Airway epithelial cell (primary cell): ENCODE measurements around a stretch of chr20.

DNA sequence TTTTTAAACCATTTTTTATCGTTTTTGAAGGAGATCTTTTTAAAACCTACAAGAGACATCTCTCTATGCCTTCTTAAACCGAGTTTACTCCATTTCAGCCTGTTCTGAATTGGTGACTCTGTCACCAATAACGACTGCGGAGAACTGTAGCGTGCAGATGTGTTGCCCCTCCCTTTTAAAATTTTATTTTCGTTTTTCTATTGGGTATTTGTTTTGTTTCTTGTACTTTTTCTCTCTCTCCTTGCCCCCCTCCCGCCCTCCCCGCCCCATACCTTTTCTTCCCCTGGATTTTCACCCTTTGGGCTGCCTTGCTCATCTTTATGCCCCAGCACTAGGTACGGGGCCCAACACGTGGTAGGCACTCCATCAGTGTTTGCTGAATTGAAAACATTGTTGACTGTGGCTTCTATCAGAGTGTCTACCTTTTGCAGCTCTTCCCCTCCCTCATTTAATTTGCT lies 1.5 kb downstream of the ZCCHC3 start:
- RAMPAGE, long total RNA: no peak

- RAMPAGE, long total RNA: no peak
These were observed 12.3 kb downstream of the ZCCHC3 start for GRCh38 chr20:309512-310221.

DNA sequence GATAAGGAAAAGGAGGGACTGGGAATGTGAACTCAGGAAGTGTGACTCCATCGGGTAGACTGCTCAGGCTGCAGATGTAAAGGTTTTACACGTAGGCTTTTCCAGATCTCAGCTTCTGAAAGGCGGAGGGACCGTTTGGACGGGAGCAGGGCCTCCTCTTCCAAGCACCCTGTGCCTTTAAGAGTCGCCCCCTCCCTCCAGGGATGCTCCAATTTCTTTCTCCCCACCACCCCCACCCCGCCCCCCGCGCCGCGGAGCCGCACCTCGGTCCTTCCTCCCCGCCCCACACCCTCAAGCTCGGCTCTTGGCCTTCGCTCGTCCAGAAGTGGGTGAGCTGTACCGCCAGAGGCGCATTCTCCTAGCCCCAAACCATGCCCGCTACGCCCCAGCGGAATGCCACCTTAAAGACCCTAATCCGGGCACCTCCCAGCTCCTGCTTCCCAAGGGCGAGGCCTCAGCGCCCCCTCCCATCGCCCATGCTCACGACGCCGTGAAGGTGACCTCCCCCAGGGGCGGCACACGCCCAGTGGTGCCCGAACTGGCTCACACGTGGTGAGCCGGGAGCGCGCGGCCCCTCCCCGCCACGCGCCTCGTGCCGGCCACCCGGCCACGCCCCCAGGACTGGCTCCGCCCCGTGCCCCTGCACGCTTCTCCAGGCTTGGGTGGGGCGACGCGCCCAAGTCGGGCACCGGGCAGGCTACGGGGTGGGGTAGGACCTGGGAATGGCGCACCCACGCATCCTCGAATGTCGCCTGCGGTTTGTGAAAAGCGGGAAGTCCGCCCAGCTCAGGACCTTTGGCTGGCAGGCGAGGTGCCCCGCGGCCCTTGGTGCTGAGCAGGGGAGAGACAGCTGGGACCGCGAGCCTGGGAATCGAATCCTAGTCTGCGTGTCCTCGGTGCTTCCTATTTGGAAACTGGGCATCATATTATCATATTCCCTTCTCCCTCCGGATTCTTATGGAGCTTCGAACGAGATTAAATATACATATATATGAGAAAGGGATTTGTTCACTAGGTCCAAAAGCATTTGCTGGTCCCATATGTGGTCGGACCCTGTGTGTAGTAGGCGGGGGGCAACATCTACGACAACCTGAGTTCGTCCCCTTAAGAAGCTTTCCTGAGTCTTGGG lies 1.0 kb upstream of the SOX12 start:
- RAMPAGE, long total RNA: no peak

GRCh38 chr20:327219-327730 lies 1.9 kb downstream of the SOX12 start:
- RAMPAGE, long total RNA: no peak

DNA sequence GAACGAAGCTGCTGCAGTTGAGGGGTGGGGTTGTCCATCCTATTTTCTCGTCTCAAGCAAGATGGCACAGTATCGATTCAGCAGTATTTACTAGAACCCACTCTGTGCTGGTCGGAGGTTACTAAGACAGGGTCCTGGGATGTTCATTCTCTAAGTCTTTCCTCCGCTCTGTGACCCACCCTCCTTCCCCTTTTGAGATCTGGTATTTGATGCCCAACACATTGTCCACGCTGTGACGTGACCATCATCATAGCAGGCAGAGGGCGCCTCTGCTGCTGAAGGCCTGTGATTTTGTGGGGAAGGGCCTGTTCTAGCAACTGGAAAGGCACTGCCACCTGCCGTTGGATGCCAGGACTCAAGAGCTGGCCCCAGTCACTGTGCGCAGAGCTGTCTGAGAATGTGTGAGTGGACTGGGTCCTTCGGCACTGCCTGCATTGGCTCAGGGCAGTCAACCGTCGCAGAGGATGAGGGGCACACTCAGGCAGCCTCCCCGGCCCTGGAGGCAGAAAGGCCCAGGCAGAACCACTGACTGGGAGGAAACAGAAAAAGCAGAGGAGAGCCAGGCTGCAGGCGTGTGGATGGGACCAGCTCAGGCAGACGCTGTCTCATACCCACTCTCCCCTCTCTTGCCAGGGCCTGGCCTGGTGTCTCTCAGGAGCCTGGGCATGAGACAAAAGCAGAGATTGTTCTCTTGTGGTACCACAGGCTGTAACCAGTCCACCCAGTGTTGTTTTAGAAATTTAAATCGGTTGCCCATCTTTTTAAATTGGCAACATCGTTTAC lies 23.4 kb downstream of the RBCK1 start:
- RAMPAGE, long total RNA: no peak

GRCh38 chr20:483004-483352 lies 20.6 kb upstream of the TBC1D20 start:
- RAMPAGE, long total RNA: no peak

DNA sequence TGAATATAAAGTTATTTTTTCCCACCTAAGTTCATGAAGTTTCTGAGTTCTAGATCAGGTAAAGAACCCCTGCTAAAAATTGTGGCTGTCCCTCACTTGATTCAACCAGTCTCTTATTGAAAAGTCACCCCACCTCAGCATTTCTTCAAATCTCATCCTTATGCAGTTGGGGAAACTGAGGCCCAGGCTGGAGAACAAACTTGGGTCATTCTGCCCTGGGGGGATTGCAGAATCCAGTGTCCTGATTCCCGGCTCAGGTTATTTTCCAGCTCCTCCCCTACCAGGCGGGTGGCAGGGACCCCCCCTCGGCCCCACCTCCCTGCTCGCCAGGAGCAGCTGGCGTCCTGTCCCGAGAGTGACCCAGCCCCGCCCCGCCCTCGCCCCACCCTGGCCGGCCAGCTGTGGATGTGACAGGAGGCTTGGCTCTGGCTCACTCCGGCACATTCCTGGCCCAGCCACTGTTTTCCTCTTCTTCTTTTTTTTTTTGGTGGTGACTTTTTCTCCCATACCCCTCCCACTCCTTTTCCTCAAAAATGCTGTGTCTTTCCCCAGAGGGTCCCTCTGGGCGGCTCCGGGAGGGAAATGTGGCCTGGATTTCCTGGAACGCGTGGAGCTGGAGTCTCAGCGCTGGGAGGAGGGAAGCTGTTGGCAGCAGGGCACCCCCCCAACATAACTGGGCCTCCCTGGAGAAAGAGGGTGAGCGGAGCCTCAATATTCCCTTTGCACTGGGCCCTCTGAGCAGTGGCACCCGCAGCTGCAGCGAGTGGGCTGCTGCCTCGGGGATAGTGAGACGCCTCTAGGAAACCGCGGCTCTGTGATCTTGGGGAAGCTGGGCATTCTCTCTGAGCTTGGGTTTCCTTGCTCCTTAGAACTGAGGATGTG lies 28.2 kb upstream of the CSNK2A1 start:
- RAMPAGE, long total RNA: no peak

DNA sequence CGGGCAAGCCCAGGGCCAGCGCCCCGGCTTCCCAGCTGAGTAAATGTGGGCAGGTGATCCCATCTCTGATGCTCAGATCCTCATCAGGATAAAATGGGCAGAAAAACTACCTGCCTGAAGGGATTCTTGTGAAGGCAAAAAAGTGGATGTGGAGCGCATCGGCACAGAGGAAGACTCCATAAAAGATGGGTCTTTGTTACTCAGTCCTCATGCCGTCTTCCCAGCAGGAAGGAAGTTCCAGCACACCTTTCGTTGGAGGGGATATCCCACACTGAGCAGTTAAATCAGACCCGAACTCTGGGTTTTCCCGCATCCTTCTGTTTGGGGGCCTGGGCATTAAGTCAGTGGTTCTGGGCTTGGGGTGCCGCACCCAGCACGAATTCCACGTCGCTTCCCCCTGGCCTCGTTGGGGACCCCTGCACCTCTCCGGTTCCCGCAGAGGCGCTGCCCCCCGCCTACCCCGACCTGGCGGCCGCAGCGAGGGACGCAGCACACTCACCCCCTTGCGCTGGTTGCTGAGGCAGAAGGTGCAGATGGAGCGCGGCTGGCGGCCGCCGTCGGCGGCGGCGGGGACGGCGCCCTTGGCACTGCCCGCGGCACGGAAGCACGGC lies 790 bp downstream of the TCF15 start:
- RAMPAGE, long total RNA: no peak

DNA sequence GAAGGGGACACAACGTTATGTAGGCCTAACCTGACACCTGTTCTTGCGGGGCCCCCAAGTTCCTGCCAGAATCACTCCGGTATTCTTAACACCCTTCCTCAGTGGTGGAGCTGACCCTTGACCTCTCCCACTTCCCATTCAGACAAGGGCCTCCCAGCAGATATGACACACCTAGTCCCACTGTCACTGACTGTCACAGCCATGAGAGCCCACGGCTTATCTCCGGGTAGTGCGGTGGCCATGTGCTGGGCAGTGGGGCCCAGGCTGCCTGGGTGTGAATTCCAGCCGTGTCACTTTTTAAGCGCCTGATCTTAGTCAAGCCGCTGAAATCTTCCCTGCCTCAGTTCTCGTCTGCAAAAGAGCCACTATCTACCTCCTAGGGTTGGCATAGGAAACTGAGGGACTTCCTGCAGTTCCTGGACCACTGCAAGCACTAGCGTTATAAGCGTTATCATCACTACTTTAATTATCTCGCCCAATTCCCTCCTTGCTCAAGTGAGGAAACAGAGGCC lies 642 bp downstream of the SRXN1 start:
- RAMPAGE, long total RNA: no peak

DNA sequence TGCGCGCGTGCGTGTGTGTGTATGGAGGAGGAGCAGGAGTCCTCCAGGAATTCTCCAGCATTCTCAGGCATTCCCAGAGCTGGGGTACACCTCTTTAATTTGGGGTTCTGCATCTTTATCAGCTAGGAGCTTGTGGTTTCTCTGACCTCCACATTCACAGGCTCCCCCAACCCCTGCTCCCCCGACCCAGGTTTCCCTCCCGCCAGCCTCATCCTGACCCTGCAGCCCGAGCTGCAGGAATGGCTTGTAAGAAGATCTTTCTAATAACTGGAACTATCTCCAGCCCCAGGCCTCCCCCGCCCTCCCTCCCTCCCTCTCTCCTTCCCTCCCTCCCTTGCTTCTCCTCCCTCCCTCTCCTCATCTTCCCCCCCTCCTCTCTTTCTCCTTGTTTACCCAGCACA lies 3.2 kb downstream of the SCRT2 start:
- RAMPAGE, long total RNA: no peak

DNA sequence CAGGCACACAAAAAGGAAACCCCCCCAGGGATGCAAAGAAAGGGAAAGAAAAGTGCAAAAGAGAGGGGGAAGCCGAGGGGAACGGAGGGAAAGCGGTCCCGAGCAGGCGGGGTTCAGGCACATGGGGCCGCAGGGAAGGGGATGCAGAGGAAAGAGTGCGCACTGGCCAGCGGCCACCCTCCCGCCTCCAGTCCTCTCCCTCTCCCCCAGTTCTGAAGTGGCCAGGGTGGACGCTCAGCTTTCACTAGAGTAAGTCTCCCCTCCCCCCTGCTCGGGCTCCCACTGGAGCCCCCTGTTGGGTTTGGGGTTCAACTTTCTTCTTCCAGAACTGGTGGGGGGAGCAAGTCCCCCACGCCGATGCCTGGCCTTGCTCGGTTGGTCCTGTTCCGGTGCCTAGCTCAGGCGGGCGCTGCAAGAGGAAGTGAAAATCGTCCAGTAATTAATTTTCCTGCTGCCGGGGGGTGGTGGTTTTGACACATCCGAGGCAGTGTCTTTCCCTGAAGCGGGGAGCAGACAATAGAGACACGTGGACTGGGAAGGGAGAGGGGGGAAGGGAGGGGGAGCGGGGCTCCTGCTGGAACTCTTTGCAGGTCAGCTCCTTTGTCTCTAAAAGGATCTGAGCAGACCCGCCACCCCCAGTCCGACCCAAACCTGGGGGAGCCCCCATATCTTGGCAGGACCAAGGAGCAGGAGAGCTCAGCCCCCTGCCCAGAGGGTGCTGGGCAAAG lies 798 bp upstream of the SCRT2 start:
- RAMPAGE, long total RNA: no peak

- RAMPAGE, long total RNA: no peak
These were observed 23.2 kb downstream of the FKBP1A start for GRCh38 chr20:1369657-1370148.

GRCh38 chr20:1385666-1386515 lies 7.0 kb downstream of the FKBP1A start:
- RAMPAGE, long total RNA: no peak

GRCh38 chr20:1388376-1389499 lies 4.1 kb downstream of the FKBP1A start:
- RAMPAGE, long total RNA: no peak

DNA sequence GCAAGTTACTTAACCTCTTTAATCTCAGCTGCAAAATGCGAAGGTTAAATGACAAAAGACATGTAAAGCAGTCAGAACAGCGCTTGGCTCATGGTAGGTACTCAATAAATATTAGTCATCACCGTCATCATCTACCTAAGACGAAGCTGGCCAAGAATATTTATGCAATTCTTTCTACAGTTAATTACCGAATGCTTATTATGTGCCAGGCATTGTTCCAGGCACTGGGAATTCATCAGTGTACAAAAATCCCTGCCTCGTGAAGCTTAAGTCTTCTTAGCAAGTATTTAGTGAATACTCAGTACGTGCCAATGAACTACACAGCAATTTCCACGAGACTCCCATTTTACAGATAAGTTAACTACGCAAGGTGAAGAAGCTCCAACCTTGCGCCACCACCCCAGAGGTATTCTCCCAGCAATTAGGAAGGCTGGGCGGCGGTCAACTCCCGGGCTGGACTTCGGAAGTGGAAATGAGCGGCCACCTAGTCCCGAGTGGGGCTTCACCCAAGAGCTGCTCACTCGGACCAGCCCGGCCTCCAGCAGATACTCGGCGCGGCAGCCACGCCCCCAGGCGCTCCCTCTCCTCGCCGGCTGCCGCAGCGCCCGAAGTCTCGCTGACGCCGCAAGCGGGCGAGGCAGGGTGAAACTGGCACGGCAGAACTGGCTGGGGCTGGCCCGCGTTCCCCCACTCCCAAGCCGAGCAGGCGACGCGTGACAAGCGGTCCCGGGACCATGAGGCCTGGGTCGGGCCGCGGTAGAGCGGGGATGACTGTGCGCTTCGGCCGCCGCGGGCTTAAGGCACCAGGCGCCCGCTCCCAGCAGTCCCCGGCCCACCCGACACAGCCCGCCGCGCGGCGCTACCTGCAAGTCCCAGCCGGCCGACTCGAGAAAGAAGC lies 543 bp downstream of the NSFL1C start:
- RAMPAGE, long total RNA: no peak

DNA sequence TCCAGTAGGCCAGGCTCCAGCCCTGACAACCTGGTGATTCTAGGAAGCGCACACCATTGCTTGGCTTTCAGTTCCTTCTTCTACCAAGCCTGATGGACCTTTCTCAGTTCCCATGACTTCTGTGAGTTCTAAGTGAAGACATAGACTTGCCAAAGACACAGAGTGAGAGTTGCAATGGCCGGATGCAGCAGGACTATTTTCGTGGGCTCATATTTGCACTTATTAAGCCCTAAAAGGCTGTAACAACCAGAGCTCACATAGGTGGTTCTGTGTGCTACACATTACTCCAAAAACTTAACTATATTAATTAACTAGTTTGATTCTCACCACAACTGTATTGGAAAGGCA lies 21.6 kb downstream of the SIRPD start:
- RAMPAGE, long total RNA: no peak

DNA sequence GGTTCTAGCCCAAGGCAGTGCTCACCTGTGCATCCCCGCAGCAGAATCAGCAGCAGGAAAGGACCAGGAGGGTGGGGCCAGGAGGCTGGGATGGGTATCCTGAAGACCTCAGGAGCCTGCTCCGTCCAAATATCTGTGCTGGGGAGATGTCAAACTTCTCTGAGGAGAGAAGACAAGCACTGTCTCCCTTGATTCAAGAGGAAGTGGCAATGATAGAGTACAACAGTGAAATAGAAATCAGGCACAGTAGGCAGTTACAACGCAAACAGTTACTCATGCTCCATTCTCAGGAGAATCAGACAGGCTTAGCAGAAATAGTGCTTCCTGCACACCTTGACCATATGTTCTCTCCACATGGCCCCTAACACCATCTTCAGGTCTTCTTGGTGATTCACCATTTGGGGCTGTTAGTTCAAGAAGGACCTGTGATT lies 28.7 kb upstream of the SIRPG start:
- RAMPAGE, long total RNA: no peak

- RAMPAGE, long total RNA: no peak
These were observed 118.3 kb upstream of the SIRPA start for GRCh38 chr20:1776391-1777774.

- RAMPAGE, long total RNA: no peak
These were observed 66.7 kb upstream of the SIRPA start for GRCh38 chr20:1828458-1829012.

- RAMPAGE, long total RNA: no peak
These were observed 24.2 kb upstream of the SIRPA start for GRCh38 chr20:1870709-1871684.